Mammary epithelial cell (primary cell): ENCODE data around the gene HSPA2.

- CAGE, long polyA plus RNA = no peak
- RRBS = no CpG with 5 or more reads among the region's 10 CpGs
Measured at GRCh38 chr14:63531230-63531702, 11.9 kb downstream of the PPP2R5E start.

DNA sequence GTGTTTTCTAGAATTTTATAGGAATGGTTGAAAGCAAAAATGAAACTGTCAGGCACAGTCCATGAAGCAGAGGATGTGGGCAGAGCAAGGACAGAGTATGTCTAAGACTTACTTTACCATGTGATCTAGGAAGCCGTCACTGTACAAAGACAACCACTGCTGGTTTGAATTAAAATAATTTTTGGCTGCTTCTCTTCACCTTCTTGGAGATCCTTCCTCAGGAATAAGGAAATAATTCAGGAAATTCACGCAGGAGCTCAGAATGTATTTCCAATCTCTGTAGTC is 31.6 kb upstream of the SGPP1 start:
- CAGE, long polyA plus RNA = no peak
- RRBS = no CpG with 5 or more reads among the region's 2 CpGs

- CAGE, long polyA plus RNA = no peak
- RRBS = no CpG with 5 or more reads among the region's 6 CpGs
Measured at GRCh38 chr14:63896072-63896884, 43.5 kb downstream of the SYNE2 start.

DNA sequence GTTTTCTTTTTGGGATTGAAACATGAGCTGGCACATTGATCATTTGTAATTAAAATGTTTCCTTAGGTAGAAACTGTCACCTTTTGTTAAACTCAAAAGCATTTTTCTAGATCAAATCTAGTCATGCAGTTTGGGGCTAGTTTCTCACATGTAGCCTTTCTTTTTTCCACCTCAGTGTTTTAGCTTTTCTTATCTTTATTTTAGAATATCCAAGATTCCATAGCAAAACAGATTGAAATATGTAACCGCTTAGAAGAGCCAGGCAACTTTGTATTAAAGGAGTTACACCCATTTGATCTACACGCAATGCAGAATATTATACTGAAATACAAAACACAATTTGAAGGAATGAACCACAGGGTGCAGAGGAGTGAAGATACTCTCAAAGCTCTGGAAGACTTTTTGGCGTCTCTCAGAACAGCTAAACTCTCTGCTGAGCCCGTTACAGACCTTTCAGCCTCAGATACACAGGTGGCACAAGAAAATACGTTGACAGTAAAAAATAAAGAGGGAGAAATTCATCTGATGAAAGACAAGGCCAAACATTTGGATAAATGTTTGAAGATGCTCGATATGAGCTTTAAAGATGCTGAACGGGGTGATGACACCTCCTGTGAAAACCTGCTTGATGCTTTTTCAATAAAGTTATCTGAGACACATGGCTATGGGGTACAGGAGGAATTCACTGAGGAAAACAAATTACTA is 149.9 kb downstream of the SYNE2 start:
- CAGE, long polyA plus RNA = no peak
- RRBS = no CpG with 5 or more reads among the region's 7 CpGs

DNA sequence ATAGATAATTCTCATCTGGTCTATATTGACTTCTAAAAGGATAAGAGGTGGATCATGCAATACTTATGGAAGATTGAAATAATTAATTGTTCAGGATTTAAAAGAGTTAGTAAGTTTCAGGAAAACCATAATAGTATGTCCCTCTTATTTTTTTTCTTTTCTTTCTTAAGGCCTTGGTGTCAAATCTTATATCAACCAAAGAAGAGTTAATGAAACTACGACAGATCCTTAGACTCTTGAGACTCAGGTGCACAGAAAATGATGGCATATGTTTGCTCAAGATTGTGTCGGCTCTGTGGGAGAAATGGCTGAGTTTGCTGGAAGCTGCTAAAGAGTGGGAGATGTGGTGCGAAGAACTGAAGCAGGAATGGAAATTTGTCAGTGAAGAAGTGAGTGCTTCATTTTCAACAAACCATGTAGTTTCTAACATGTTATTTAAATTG is 212.5 kb downstream of the SYNE2 start:
- CAGE, long polyA plus RNA = no peak
- RRBS = no CpG with 5 or more reads among the region's 3 CpGs

DNA sequence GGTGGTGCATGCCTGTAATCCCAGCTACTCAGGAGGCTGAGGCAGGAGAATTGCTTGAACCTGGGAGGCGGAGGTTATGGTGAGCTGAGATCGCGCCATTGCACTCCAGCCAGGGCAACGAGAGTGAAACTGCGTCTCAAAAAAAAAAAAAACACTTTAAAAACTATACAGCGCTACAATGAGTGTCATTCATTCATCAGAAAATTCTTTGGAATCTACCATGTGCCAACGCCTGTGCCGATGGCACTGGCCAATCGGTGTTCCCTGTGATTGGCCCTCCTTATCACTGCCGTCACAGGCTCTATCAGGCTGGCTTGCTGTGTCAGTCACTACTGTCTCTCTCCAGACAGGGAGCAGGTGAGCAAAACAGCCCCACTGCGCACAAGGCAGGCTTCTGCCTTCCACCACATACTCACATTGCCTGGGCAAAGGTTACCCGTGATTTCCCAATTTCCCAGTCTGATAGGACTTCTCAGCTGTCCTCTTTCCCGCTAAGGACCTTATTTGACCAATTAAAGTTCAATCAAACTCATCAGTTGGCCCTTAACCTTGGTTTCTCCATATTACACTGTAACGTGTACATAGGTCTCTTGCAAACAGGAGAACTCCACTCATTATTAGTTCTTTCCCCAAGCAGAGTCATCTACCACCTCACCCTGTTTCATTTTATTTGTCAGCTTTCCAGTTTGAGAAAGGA is 171.1 kb downstream of the ESR2 start:
- CAGE, long polyA plus RNA = no peak
- RRBS = no CpG with 5 or more reads among the region's 14 CpGs

DNA sequence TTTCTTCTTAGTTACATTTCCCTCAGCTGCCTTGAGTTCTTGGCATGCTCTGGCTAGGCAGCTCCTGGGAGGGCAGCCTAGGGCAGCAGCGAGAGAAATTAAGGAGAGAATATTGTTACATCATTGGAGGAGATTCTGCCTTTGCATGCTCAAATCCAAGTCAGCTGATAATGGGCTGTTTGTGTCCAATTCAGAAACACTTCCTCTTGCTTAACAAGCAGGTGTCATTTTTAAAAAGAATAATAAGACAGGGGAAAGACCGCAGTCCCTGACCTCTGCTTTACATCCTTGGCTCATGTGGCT is 76.9 kb downstream of the ESR2 start:
- CAGE, long polyA plus RNA = no peak
- RRBS = no CpG with 5 or more reads among the region's 2 CpGs

- CAGE, long polyA plus RNA = no peak
- RRBS = no CpG with 5 or more reads among the region's 9 CpGs
Measured at GRCh38 chr14:64425718-64426373, 37.7 kb downstream of the MTHFD1 start.

DNA sequence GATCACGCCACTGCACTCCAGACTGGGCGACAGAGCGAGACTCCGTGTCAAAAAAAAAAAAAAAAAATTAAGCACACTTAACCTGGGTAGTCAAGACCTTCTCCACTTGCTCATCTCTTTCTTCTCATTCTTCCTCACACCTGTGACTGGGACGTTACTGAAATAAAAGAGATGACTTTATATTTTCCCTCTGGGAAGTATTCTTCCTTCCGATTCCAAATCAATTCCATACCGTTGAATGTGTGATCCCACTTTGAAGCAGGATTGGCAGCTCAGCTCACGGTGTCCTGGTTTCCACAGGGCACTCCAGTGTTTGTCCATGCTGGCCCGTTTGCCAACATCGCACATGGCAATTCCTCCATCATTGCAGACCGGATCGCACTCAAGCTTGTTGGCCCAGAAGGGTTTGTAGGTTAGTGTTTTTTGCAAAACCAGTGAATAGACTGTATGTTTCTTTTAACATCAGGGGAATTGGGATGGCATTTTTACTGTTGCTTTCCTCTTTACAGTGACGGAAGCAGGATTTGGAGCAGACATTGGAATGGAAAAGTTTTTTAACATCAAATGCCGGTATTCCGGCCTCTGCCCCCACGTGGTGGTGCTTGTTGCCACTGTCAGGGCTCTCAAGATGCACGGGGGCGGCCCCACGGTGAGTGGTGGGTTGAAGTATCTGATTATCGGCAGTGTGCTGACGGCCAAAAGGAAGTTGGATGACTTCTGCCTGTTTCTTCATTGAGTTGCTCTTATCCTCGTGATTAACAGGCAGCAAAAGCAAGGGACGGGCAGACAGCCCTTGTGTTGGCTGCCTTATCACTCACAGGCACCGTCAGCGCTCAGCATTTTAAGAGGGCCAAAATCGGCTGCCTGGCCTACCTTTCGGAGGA is 23.3 kb upstream of the AKAP5 start:
- CAGE, long polyA plus RNA = no peak
- RRBS = no CpG with 5 or more reads among the region's 27 CpGs

GRCh38 chr14:64501345-64501508 is 2.4 kb downstream of the ZBTB25 start:
- CAGE, long polyA plus RNA = no peak

- CAGE, long polyA plus RNA = no peak
- RRBS = no CpG with 5 or more reads among the region's 3 CpGs
Measured at GRCh38 chr14:64506699-64507329, 2.2 kb downstream of the ZBTB1 start.

DNA sequence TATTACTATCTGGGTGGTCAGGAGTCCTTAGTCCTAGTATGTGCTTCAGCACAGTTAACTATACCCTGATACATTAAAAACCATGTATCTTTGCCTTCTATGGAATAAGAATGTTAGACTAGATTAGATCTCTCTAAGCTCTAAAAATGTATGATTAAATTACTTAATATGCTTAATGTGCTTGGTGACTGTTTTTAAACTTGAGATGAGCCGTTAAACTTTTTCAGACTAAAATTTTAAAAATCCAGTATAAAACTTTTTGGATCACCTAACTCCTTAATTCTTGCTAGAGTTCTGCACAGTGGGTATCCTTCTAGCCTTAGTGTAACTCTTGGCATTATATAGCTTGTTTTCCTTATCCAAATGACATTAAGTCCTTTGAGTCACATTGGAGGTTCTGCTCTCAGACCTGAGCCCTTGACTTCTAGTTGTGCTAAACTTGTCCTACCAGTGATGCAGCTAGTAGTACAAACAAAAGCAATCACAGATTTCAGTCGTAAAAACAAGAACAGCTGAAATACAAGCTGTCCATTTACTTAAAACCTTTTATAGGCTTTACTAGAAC is 10.3 kb downstream of the ZBTB1 start:
- CAGE, long polyA plus RNA = no peak
- RRBS = no CpG with 5 or more reads among the region's 2 CpGs

GRCh38 chr14:64540652-64541005 is at the start of gene HSPA2:
TSS of gene HSPA2 (plus strand) at chr14:64540741.
- CAGE, long polyA plus RNA = no peak
- RRBS = 0% methylated on average over 2 of the region's 30 CpGs

GRCh38 chr14:64625383-64625992 is 75.7 kb downstream of the PPP1R36 start:
- CAGE, long polyA plus RNA = no peak
- RRBS = no CpG with 5 or more reads among the region's 11 CpGs

DNA sequence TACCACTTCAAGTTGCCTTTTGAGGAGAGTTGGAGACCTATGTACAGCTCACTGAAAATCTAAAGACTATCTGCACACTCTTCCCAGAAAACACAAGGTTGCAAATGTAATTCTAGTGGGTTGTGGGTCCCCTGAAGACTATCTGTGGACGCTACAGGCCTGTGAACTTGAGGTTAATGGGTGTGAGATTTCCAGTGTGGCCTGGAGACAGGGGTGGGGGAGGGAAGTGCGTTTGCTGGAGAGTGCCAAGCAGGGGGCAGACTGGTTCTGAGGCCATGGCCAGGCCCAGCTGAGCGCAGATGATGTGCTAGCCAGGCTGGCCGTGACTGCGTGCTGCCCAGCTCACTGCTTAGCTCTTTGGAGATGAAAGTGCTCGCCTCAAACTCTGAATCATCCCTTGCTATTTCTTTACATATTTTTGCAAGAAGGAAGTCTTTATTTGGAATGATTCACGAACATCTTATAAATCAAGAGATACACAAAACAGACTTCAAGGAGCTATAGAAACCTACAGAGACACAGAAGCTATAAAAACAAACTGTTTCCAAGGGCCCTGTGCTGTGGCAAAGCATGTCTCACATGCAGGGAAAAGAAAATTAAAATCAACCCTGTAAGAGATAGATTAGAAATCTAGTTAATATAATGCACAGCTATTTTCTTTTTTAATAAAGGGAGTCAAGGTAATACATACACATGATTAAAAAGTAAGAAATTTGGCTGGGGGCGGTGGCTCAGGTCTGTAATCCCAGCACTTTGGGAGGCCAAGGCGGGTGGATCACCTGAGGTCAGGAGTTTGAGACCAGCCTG is 75.2 kb upstream of the PLEKHG3 start:
- CAGE, long polyA plus RNA = no peak
- RRBS = no CpG with 5 or more reads among the region's 9 CpGs

- CAGE, long polyA plus RNA = no peak
- RRBS = no CpG with 5 or more reads among the region's 11 CpGs
Measured at GRCh38 chr14:64688685-64689364, 15.4 kb upstream of the PLEKHG3 start.

DNA sequence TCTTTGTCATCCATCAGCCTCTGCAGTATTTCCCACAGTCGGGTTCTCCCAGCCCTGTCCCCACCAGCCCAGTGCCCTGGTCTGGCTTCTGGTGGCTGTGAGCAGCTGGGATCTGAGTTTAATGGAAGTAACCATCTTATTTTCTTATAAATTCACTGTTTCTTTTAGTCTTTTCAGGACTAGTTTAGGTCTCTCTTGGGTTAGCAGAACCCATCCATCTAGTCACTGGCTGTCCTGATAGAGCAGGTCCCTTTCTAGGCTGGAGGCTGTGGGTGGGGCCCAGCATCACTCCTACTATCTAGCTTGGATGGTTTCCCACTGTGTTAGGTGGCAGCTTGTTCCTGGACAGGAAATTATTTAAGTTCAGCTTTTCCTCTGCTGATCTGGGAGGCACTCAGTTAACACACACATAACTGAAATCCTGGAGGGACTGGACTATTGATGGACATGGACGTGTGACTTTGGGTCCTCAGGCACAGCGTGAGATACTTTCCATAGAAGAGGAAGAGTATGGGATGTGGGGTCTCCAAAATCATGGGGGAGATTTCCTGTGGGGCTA is 11.6 kb upstream of the PLEKHG3 start:
- CAGE, long polyA plus RNA = no peak
- RRBS = no CpG with 5 or more reads among the region's 3 CpGs

DNA sequence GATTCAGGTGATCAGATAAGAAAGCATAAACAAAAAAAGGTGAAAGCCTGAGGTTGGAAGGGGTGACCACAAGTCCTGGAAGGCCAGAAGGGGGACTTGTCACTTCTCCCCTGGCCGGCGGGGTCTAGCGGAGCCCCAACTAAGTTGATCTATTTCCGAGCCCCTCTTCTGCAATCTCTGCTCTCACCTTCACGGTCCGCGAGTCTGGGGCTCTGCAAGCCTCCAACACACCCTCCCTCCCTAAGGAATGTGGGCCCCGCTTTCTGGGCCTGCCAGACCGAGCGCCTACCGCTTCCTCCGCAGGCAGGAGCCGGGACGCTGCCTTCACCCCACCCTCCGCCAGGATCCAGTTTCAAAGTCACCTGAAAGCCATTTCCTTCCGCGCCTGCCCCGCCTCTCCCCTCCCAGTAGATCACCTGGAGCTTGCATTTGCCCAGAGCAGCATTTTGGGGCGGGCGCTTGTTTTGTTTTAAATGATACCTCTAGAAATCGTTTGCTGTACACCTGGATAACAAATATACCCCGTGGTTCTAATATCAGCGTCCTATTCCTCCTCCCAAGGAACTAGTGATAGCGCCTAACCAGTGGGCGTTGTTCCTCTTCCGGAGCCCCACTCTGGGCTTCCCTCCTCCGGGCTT is 1.2 kb upstream of the PLEKHG3 start:
- CAGE, long polyA plus RNA = no peak
- RRBS = no CpG with 5 or more reads among the region's 27 CpGs

DNA sequence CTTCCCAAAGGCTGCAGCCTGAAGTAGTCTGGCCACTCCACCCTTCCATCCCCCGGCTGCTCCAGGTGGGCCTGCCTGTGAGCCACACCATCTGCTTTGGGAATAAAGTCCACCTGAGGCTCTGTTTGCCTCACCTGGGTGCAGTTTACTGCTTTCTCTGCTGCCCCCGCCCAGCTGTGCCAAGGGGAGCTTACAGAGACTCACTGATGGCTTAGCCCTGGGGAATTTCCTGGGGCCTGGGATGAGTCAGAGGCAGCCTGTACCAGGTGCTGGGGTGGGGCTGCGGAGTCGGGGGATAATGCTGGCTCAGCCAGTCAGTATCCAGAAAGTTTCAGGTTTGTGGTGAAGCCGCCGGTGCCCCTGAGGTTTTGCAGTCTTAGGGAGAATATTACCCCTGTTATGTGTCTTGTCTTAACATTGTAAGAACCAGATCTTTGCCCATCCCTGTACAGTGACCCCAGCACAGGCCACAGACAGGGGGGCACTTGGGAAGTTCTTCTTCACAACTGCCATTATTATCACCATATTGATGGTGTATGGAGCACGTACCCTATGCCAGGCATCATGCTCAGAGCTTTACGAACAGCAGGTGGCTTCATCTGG is 22.4 kb downstream of the PLEKHG3 start:
- CAGE, long polyA plus RNA = no peak
- RRBS = no CpG with 5 or more reads among the region's 8 CpGs

DNA sequence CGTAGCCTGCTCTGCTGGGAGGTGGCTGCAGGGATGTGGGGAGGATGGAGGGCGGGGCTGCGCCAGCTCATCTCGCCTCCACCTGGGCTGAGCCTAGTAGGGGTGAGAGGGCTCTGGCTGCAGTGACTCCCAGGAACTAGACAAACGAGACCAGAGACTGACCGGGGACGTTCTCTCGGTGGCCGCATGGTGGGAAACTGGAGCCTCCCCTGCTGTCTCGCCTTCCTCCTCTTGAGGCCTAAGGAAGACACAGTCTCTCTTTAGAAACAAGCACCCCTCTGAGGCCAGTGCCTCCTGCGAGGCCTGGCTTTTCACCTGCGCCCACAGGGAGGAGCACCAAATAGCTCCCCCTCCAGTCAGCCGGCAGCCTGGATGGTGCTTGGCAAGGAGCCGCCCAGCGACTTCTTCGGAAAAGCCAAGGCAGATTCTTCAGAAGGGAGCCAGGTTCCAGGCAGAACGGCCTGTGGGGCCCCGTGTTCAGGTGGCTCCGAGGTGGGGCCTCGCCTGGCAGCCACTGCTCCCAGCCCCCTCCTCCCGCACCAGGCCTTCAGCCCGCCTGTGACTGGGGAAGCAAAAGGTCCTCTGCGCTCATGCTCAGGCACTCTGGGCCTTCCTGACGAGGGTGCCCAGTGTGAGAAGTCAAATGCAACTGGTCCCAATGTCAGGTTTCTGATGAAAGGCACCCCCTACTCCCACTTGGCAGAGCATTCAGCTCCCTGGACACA is 62.5 kb downstream of the PLEKHG3 start:
- CAGE, long polyA plus RNA = no peak
- RRBS = no CpG with 5 or more reads among the region's 24 CpGs